ENCODE measurements around the gene PARP6.

DNA sequence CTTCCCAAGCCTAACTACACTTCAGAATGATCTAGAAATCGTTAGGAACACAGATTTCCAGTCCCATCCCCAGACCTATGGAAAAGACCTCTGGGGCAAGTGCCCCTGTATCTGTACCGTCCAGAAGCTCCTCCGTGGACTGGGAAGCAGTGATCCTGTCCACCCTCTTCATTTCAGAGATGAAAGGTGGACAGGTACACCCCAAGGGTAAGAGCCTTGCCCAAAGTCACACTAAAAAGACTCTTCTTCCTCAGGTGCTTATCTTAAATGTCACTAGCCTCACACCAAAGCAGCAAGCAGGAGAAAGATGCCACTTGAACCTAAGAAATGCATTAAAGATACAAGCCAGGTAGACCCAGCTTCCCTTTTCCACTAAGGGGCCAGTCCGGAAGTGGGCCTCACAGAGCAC, 24.2 kb downstream of the TLE3 start:
- RRBS = no CpG with 5 or more reads among the region's 4 CpGs

- RRBS = no CpG with 5 or more reads among the region's 29 CpGs
Measured at GRCh38 chr15:70100024-70100598, 2.4 kb upstream of the TLE3 start.

DNA sequence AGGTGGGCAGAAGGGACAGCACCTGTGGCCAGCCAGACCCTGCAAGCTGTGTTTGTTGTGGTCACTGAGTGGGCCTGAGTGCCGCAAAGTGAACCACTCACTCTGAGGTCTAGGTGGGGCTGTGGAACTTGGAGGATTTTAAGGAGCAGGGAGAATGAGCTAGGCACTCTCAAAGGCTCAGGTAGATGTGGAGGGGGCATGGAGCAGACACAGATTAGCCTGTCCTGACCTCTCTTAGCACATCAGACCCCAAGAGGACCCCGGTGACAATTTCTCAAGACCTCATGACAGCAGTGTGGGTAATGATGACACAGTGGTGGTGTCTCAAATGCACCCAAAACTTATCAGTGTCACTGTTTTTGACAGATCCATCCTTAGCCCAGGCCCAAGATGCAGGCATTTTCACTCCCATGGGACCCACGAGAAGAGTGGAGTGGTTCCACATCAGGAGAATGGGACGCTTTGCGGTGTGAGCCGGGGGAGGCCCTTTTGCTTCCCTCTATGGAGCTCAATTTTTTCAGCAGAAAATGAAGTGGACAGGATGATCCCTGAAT, 43.8 kb upstream of the TLE3 start:
- RRBS = no CpG with 5 or more reads among the region's 6 CpGs

GRCh38 chr15:70195630-70196502, 98.1 kb upstream of the TLE3 start:
- RRBS = 89% methylated on average over 2 of the region's 12 CpGs

GRCh38 chr15:70258305-70259423, 160.9 kb upstream of the TLE3 start:
- RRBS = no CpG with 5 or more reads among the region's 29 CpGs

- RRBS = no CpG with 5 or more reads among the region's 44 CpGs
Measured at GRCh38 chr15:70854228-70854915, 415 bp upstream of the LARP6 start.

DNA sequence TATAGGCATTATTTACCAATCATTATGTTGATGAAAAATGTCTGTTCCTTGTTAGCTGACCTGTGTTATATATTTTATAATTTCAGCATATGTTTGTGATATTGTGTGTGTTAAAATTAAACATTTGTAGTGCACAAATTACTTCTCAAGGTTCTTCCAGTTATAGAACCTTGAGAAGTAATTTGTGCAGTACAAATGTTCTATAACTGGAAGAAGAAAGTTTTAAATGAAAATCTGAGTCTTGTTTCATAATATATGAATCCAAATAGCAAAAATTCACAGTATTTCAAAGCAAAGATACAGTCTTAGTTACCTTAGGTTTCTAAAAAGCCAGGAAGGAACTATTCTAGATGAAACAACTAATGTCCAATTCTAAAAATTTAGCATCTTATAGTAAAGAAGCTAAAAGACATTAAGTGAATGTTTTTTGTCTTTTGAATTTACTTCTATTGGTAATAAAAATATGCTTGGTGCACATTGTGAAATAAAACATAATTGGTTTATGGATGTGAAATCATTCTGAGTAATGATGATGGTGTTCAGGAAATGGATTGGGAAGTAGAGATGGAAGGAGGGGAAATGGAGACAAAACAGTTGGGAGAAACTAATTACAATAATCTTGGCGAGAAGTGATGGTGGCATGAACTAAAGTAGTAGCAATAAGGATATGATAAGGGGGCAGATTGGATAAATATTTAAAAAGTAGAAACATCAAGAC, 21.4 kb downstream of the LRRC49 start:
- RRBS = no CpG with 5 or more reads among the region's 1 CpG

GRCh38 chr15:71080472-71081116, 34.7 kb upstream of the THSD4 start:
- RRBS = no CpG with 5 or more reads among the region's 6 CpGs

DNA sequence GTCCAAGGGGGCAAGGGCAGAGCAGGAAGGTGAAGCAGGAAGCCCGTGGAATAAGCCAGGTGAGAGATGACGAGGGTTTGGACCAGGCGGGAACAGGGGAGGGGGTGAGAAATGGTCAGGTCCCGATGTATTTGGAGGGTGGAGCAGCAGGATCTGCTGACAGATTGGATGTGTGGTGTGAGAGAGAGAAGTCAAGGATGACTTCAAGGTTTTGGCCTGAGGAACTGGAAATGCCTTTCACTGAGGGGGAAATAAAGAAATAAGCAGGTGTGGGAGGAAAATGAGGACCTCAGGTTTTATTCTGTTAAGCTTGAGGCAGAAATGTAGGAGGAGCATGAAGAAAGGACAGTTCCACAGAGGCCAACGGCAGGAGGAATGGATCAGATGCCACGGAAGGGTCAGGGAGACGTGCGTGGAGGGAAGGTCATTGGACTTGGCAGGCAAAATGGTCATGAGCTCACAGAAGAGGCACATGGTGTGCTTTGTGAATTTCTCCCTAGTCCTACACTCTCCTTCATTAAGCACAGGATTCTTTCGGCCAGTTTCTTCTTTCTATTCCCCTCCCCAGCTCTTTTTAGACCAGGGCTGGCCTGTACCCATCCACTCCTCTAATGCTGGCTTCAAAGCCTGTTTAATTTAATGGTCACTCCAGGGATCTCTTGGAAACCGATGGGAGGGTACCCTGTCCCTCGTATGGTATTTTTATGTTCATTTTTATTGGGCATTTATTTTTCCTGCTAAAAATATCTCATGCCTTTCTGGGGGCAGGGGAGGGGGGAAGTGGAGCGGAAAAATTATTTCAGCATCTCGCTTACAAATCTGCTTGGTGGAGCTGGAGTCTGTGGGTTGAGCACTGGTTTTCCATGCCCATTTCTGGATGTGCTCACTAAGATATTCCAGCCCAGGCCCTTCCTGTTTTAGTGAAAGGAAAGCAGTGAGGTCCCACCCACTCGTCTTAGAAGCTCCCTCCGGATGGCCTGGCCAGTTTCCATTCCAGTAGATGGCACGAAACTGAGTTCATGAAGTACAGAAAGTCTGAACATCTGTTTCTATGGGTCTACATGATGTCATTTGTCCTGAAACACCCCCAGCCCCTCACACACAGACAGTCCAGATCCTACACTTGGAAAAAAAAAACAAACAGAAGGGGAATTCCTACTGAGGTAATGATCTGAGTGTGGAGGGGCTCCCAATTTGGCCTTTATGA, 32.3 kb upstream of the THSD4 start:
- RRBS = no CpG with 5 or more reads among the region's 16 CpGs

- RRBS = no CpG with 5 or more reads among the region's 7 CpGs
Measured at GRCh38 chr15:71188625-71189376, 73.5 kb downstream of the THSD4 start.

GRCh38 chr15:71214143-71214568, 98.9 kb downstream of the THSD4 start:
- RRBS = no CpG with 5 or more reads among the region's 14 CpGs

DNA sequence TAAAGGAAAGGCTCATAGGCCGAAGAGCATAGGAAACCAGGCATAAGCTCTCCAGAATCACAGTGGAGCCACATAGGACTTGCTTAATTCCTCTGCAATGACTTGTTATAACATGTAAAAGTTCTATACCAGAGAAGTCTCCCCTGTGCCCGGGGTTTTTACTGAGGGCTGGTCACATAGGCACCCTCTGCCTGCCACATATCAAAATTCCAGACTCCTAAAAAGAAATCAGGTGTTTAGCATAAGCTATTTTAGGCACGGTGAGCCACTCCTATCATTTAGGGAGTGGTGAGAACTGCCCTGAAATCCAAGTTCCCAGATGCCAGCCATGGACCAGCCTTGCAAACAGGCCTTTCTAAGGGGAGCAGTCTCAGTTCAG, 130.2 kb downstream of the THSD4 start:
- RRBS = no CpG with 5 or more reads among the region's 3 CpGs

DNA sequence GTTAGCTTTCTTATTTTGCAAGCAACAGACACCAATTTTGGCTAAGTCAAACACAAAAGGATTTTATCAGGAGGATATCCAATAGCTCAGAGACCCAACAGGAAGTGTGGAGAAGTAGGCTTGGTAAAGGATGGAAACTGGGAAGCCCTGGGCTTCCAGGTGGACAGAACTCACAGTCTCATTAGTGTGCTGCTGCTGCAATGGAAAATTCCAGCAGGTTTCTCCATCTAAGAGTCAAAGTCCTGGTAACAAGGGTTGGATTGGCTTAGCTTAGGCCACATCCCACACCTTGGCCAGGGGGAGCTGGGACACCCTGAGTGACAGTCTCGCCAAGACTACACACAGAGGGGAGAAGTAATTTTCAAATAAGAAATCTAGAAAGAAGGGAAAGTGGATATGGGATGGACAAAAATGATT, 158.5 kb downstream of the THSD4 start:
- RRBS = no CpG with 5 or more reads among the region's 1 CpG

DNA sequence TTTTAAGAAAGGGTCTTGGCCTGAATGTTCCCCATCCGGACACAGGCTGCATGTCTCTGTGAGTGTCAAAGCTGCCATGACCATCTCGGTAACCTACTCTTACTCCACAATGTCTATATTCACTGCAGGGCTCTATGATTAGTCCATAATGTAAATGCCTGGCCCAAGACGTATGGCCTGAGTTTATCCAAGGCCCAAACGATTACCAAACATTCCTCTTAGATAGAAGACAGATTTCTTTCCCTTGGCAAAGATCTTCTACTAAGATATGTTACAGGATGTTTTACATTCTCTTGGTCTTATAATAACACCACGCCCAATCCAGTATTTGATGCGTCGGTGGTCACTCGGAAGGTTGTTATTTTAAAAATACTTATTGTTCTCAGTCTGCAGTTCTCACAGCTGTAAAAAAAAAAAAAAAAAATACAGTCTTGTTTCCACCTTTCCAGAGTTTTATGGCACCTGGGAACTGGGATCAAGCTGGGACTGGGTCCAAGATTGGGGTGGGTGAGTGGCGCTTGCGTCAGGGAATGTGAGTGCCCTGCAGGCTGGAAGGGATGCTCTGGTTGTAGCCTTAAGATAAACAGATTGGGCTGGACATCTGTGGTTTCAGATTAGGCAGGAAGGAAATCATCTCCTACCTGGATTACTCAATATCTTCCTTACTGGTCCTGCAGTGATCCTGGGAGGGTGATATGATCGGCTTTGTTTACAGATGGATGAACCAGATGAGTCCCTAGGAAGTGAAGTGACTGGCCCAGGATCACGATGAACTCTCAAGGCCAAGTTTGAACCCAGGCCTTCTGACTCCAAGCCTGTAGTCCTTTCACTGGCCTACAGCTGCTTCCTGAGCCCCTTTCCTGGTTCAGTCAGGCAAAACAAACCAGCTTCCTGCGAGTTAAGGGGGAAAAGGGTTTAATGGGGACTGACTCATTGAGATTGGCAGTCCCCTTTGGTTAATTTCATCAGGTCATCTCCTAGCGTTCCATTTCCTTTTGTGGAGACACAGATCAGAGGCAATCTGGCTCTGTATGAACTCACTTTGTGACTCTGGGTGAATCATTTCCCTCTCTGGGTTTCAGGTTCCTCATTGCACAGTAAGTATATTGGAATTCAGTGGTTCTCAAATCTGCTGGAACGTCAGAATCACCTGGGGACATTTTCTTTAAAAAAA, 179.6 kb downstream of the THSD4 start:
- RRBS = no CpG with 5 or more reads among the region's 15 CpGs

GRCh38 chr15:71435234-71436008, 320.1 kb downstream of the THSD4 start:
- RRBS = no CpG with 5 or more reads among the region's 7 CpGs

DNA sequence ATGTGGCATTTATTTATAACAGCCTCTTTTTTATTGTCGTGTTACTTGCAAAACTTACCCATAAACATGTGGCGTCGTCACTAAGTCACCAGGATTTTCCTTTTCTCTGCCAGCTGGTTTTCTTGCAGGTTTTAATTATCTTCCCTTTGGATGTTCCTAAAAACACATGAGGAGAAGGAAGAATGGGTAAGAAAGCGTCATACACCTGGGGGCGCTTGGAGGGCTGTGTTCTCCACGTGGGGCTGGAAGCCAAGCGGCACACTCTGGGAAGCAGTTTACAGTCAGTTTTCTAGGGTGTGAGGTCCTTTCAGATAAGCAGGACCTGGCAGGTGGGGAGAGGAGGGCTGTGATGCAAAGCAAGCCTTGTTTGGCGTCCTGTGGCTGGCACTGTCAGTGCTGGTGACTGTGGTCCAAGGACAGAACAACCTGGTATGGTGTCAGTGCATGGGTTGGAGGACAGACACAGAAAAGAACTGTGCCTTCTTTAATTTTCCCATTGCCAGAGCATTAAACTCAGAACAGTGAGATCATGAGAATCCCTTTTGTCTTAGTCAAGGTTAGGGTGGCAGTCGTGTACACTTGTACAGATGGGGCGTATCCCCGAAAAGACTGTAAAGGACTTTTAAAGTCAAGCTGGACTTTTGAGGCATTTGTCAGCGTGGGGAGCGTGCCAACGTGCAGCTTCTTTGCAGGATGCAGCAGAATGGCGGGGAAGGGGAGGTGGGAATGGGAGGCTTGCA, 260.6 kb upstream of the NR2E3 start:
- RRBS = no CpG with 5 or more reads among the region's 15 CpGs

DNA sequence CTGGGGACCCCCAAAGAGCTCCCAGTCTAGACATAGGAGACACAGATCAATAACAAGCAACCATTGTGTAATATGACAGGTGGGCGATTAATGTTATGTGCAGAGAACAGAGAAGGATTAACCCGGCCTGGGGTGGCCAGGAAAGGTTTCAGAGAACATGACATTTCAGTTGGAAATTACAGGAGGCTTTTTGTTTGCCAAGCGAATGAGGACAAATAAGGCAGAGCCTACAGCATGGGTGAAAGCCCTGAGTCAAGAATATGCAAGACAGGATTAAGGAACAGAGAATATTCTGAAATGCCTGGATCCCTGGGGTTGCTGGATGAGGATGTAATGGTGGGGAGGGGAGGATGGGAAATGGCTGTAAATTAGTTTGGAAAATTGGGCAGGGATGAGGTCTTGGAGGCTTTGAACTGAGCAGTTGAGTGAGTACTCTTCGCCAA, 198.8 kb upstream of the NR2E3 start:
- RRBS = no CpG with 5 or more reads among the region's 4 CpGs

- RRBS = no CpG with 5 or more reads among the region's 8 CpGs
Measured at GRCh38 chr15:71696420-71697256, 113.7 kb upstream of the NR2E3 start.

- RRBS = no CpG with 5 or more reads among the region's 6 CpGs
Measured at GRCh38 chr15:72221975-72222985, 8.7 kb downstream of the PKM start.

GRCh38 chr15:72272242-72273294, at the start of gene PARP6:
PARP6 (minus strand) TSS chr15:72272554.
- RRBS = 3% methylated on average over 38 of the region's 89 CpGs

Data from GM19240 (cell line).